SK-N-MC (cell line): ENCODE results near the gene LDB3.

- RRBS: 42% methylated on average over 4 of the region's 15 CpGs
Measured at GRCh38 chr10:80464504-80465478, 10.7 kb downstream of the TSPAN14 start.

- RRBS: 25% methylated on average over 3 of the region's 16 CpGs
Measured at GRCh38 chr10:80498643-80499528, 38.8 kb upstream of the SH2D4B start.

DNA sequence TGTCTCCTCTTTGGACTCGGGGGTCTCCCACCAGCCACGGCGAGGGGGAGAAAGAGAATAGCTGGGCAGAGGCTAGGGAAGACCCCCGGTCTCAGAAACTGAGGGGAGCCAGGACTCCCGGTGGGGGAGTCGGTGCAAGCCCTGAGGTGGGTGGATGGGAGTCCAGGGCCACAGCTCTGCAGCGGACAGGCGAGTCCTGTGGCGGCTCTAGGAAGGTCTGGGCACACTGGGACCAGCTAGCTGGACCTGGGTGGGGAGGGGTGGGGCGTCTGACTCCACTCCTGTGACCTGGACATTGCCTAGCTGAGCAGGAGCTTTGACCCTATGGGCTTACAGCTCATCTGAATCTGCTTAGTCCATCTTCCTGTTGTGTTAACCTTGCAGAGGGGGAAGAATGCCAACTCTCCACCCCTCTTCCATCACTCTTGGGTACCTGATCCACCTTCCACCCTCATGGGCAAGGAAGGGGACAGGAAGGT lies 1.2 kb upstream of the SH2D4B start:
- RRBS: no CpG with 5 or more reads among the region's 10 CpGs

DNA sequence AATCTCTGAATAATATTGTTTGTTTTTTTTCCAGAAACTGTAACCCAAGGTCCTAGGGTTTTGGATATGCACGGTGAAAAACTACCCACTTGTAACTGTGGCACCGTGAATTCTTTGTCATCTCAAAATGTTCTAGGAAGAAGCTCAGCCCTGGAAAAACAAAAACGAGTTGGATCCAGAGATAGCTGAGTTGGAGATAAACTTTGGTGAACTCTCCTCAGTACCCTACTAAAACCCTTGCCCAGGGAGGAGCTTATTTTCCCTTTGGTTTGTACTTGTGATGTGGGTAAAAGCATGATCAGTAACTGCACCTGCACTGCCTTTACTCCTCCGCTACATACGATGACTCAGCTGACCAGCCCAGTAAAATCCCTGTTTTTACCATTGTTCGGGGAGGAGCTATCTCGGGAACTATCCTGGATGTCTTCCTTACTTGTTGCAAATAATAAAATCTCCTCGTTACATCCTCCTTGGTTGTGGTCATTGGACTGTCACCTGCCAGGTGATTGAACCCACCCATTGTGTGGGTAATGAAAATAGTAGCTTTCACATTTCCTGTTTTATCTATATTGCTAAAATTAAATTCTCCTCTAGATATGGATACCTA lies 359.3 kb downstream of the SH2D4B start:
- RRBS: no CpG with 5 or more reads among the region's 8 CpGs

DNA sequence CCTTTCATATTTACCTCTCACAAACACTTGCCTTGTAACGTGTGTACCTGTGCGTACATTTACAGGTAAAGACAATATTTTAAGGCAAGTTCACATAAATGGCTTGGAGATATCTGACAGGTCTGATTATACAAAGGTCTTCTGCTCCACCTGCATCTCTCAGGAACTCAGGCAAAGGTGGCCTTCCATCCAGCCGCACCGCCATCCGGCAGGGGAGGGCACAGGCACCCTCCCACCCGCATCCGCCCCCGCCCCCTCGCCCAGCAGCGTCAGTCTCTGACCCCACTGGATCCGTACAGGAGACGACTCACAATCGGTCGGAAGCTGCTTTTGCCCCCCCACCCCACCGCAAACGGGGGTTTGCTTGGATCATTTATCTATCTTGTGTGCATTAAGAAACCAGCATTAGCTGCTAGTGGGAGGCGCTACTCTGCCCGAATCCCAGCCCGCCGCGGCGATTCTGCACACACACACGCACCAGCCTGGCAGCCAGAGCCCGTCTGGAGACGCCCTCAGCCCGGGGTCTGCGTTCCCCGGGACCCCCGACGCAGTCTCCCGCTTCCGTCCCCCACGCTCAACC lies 1.0 kb upstream of the NRG3 start:
- RRBS: 1% methylated on average over 6 of the region's 33 CpGs

- RRBS: 10% methylated on average over 6 of the region's 26 CpGs
Measured at GRCh38 chr10:81876269-81877139, 1.5 kb downstream of the NRG3 start.

GRCh38 chr10:84158888-84159424 lies 14.6 kb upstream of the GPR15LG start:
- RRBS: 24% methylated on average over 2 of the region's 8 CpGs

DNA sequence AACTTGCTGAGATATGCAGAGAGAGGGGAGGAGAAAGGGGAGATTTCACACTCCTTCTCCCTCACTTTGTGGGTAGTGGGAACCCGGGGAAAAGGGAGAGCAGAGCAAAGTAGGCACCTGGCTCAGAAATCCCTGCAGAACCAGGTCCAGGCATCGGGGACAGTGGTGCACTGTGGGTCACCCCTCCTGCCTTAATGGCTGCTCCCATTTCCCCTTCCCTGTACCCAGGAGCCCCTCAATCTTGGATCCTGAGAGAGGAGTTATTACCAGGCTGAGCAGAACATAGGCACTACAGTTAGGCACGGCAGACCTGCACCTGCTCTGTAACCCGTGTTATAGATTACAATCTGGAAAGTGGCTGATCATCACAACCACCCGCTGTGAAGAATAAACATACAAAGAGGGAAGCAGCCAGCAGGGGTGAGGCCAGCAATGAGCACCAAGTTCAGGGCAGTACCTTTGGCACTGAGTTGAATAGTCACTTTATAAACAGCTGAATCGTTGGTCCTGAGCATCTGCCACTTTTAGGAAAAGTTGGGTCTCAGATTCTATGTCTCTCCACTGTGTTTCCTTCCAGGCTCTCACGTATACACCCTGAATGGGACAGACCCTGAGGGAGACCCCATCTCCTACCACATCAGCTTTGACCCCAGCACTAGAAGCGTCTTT lies 1.7 kb downstream of the CDHR1 start:
- RRBS: no CpG with 5 or more reads among the region's 8 CpGs

GRCh38 chr10:84200926-84201619 lies 6.7 kb downstream of the CDHR1 start:
- RRBS: no CpG with 5 or more reads among the region's 11 CpGs

DNA sequence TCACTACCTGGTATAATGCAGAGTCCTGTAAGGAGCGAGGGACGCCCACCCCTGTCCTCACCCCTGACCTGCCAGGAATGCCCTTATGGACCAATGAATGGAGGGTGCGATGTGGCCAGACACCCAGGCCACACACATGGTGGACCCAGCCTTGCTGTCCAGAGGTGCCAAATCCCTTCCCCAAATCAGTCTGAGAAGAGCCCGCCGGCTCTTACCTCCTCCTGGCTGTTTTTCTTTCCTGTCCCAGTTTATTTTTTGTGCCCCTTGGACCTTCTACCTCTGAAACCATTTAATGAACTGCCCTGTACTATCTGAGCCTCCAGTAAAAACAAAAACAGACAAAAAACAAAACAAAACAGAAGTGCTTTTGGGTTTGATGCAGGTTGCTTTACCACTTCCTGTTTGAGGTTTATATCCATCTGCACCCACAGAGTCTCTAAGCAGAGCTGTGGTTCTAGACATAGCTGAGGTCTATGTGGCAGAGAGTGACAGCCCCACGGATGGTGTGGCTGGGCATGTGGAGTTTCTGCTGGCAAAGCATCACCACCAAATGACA lies 754.4 kb downstream of the GRID1 start:
- RRBS: no CpG with 5 or more reads among the region's 6 CpGs

- RRBS: no CpG with 5 or more reads among the region's 8 CpGs
Measured at GRCh38 chr10:85946977-85947536, 419.5 kb downstream of the GRID1 start.

GRCh38 chr10:86667218-86667847 lies 978 bp upstream of the LDB3 start:
- RRBS: no CpG with 5 or more reads among the region's 7 CpGs

- RRBS: 39% methylated on average over 5 of the region's 25 CpGs
Measured at GRCh38 chr10:86668193-86669179, at the start of gene LDB3. TSS of gene LDB3 (plus strand) at chr10:86668511.

DNA sequence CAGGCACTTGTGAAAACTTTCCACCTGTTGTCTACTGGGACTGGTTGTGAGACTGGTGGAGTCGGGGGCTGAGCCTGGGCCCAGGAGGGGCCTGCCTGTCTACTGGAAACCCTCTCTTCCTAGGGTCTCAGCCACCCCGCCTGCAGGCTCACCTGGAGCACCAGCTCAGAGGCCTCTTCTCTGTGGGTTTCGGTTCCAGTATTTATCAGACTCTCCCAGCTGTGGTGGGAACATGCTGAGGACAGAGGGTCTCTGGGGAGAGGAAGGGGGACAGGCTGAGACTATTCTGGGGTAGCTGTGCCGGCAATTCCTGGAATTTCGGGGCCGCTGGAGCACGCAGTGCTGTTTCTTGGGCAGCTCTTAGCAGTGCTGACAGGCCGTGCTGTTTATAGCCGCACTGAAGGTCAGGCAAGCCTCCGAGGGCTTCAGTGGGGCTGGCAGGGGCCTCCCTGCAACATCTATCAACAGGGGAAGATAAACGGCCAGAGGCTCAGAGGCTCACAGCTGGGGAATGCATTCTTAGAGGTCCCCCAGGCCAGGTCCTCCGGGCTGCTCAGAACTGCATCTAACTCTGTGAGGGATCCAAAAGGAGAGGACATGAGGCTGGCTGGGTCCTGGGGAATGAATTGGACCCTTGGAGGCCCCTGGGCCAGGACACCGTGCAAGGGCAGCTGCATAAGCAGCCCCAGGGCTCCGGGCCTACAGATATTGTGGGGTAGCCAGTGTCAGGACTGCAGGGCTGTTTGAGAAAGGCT lies 4.0 kb downstream of the LDB3 start:
- RRBS: no CpG with 5 or more reads among the region's 14 CpGs

GRCh38 chr10:86676422-86676997 lies 8.2 kb downstream of the LDB3 start:
- RRBS: no CpG with 5 or more reads among the region's 10 CpGs

GRCh38 chr10:86693638-86694178 lies 25.4 kb downstream of the LDB3 start:
- RRBS: no CpG with 5 or more reads among the region's 11 CpGs

GRCh38 chr10:86711955-86712419 lies 43.7 kb downstream of the LDB3 start:
- RRBS: no CpG with 5 or more reads among the region's 25 CpGs

DNA sequence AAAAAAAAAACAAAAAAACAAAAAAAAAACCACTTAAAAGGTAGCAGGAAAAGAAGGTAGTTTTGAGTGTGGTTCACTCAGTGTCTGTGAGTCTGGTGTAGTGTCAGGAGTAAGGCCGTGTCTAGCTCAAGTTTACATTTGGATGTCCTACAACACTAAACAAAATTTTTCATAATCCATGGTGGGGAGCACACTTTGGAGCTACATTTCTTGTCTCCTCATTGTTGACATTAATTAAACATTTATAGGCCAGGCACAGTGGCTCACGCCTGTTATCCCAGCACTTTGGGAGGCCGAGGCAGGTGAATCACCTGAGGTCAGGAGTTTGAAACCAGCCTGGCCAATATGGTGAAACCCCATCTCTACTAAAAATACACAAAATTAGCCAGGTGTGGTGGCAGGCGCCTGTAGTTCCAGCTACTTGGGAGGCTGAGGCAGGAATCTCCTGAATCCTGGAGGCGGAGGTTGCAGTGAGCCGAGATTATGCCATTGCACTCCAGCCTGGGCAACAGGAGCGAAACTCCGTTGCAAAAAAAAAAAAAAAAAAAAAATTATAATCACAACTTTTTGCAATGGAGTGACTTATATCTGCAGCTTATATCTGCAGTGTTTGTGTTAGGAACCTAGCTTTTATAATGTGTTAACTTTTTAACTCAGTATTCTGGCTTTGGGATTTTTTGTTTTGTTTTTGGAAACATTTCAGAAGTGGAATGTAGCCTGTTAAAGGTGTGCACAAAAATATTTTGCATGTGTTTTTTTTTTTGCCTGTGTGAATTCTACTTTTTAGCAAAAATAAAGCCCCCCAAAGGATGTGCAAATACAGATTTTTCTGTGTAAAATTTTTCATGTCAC lies 20.9 kb upstream of the BMPR1A start:
- RRBS: no CpG with 5 or more reads among the region's 8 CpGs

GRCh38 chr10:86851274-86852113 lies 95.1 kb downstream of the BMPR1A start:
- RRBS: no CpG with 5 or more reads among the region's 10 CpGs